ENCODE measurements around the gene TMEM203.

DNA sequence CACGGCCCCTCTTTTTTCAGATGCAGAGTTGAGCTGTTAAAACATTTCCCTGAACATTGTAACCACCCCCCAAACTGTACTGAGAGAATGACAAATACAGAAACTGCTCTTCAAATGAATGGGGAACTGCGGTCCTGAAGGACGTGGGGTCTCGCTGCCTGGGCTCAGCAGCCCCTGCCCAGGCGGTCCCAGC lies 992 bp upstream of the AGPAT2 start:
- PRO-cap, 3 experiments, result no peak in any of the 3 experiments
- RAMPAGE, long total RNA, result no peak

- PRO-cap, 3 experiments, result no peak in any of the 3 experiments
- RAMPAGE, long total RNA, result no peak
Measured at GRCh38 chr9:136692692-136693456, 5.6 kb upstream of the AGPAT2 start.

DNA sequence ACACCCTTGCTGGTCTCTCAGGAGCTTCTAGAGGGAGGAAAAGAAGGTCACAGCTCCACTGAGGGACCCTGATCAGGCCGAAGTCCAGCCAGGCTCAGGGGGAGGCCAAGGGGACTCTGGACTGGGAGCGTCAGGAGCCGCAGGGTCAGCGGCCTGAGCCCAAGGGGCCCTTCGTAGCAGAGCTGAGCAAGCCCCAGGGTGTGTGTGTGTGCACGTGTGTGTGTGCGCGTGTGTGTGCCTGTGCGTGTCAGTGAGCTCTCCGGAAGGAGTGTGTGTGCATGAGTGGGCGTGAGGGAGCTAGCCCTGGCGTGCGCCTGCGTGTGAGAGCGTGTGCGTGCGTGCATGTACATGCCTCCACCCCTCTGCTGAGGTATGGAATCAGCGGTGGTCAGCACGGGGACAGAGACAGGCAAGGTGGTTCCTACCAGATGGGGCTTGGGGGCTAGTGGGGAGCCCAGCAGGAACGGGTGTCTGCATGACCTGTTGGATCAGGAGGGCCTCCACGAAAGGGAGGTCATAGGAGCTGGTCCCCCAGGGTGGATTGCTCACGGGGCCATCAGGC lies 10.0 kb upstream of the AGPAT2 start:
- PRO-cap, 3 experiments, result no peak in any of the 3 experiments
- RAMPAGE, long total RNA, result no peak

DNA sequence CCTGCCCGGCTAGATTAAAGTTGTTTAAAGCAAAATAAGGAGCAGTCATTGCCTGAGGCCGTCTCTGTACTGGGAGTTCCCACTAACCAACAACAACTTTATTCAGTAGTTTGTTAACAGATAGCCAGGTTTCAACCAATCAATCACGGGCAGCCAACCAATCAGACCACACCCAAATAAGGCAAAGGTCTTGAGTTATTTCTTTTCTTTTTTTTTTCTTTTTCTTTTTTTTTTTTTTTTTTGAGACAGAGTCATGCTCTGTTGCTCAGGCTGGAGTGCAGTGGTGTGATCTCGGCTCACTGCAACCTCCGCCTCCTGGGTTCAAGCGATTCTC lies 7.6 kb upstream of the DIPK1B start:
- PRO-cap, 3 experiments, result no peak in any of the 3 experiments
- RAMPAGE, long total RNA, result no peak

DNA sequence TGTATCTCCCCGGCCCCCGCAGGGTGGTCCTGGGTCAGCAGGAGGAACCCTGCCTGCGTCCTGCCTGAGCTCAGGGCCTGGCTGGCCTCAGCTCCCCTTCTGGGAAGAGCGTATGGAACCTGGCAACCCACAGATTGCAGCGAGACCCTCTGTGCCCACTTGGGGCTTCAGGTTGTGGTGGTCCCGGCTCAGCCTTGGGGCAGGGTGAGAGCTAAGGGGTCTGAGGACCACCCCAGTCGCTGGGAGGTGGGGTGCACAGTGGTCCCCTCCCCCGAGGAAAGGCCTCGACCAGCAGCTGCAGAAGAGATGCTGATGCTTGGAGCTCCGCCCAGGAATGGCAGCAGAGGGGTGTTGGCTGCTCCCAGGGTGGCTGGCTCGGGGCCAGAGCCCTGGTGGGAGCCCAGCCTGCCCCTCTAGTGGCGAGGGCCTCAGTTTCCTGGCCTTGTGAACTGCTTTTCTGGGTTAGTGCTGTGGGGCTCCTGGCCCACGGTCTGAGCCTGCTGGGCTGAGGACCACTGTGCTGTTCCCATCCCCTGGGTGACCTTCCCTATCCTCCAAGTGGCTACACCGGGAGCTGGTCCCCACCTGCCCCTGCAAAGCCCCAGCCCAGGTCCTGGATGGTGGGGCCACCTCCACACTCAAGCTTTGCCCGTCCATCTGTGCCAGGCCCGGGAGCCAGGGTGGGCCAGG lies 1.2 kb downstream of the DIPK1B start:
- PRO-cap, 3 experiments, result peak in 1 of 3 experiments; most common minus-strand start position 308 of the sequence (in 1)
- RAMPAGE, long total RNA, result no peak

DNA sequence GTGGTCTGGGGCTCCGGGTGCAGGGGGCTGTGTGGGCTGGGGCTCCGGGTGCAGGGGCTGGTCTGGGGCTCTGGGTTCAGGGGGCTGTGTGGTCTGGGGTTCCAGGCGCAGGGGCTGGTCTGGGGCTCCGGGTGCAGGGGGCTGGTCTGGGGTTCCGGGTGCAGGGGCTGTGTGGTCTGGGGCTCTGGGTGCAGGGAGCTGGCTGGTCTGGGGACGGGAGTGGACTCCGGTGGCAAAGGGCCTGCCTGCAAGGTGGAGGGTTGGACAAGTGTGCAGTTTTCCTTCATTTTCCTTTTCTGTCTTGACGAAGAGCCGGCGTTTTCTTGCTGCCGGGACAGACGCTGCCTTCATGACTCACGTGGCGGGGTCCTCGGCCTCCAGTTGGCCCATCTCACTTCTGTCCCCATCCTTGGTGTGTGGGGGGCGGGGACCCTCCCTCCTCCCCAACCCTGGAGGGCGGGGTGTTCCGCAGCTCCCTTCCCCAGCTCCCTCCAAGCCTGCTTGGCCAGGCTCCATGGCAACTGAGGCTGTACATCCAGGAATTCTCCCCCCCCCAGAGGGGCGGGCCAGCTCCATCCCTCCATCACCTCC lies 7.6 kb downstream of the DIPK1B start:
- PRO-cap, 3 experiments, result no peak in any of the 3 experiments
- RAMPAGE, long total RNA, result no peak

GRCh38 chr9:136802966-136803649 lies 4.6 kb upstream of the RABL6 start:
- PRO-cap, 3 experiments, result no peak in any of the 3 experiments
- RAMPAGE, long total RNA, result no peak

- PRO-cap, 3 experiments, result peak in 3 of 3 experiments; most common minus-strand start chr9:136849161 (in 1)
- RAMPAGE, long total RNA, result no peak
Measured at GRCh38 chr9:136848337-136849317, 582 bp upstream of the PHPT1 start.

DNA sequence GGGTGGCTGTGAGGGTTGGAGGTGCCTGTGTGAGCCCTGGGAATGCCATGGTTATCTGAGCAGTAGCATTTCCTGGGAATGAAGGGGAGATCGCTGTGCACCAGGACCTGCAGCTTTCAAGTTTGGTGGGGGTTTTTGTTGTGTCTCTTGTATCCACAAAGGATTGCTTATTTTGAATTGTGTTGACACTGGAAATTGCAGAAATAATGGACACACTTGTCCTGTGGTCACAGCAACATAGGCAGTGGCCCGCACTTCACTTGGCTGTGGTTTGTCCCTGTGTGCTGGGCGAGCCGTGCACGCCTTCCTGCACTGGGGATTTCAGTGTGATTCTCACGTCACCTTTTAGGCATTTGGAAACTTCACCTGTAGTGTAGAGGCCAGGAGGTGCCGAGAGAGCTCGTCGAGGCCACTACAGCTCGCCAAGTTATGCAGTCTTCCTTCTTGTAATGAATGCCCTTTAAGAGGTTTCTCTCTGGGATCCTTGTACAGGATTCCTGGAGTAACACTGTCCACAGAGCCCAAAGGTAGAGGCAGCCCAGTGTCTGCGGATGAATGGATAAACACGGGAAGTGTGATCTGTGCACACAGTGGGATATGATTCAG lies 14.6 kb downstream of the TRAF2 start:
- PRO-cap, 3 experiments, result no peak in any of the 3 experiments
- RAMPAGE, long total RNA, result no peak

- PRO-cap, 3 experiments, result no peak in any of the 3 experiments
- RAMPAGE, long total RNA, result no peak
Measured at GRCh38 chr9:136919965-136920622, 24.4 kb downstream of the FBXW5 start.

GRCh38 chr9:136925544-136925892 lies 19.0 kb downstream of the FBXW5 start:
- PRO-cap, 3 experiments, result no peak in any of the 3 experiments
- RAMPAGE, long total RNA, result no peak

DNA sequence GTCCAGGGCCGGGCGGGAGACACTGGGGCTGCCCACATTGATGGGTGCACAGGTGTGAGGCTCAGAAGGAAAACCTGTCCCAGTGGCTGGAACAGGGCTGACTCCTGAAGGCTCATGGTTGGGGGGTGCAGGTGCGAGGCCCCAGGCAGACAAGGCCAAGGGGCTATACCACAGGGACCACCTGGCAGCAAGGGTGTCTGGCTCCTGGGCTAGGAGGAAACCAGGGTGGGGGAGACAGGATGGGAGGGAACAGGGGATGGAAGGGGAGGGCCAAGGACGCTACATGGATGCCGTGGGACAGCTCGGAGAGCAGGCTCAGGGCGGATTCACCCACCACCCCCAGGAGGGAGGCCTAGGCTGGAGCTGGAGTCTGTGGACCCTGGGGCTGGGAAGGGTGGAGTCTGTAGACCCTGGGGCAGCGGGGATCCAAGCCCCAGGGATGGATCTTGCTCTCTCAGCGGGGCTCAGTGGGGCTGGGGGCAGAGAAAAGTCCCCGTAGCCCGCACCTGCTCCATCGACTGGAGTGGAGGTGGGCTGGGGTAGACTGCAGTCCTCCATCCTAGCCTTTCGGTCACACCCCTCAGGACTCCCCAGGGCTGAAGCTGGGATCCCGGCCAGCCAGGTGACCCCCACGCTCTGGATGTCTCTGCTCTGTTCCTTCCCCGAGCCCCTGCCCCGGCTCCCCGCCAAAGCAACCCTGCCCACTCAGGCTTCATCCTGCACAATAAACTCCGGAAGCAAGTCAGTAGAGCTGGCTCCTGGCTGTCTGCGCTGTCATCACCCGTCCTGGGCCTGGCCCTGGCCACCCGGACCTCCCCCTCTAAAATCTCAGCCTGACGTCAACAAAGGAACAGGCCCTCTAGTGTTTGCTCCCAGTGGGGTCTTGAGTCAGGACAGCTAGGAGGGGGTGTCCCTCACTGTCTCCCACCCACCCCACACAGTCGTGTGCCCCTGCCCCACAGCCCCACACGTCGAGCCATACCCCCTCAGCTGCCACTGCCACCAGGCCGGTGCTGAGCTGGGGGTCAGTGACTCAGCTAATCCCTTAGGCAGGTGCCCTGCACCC lies 1.5 kb upstream of the LCNL1 start:
- PRO-cap, 3 experiments, result peak in 1 of 3 experiments; most common plus-strand start position 831 of the sequence (in 1); most common minus-strand start position 731 of the sequence (in 1)
- RAMPAGE, long total RNA, result no peak

DNA sequence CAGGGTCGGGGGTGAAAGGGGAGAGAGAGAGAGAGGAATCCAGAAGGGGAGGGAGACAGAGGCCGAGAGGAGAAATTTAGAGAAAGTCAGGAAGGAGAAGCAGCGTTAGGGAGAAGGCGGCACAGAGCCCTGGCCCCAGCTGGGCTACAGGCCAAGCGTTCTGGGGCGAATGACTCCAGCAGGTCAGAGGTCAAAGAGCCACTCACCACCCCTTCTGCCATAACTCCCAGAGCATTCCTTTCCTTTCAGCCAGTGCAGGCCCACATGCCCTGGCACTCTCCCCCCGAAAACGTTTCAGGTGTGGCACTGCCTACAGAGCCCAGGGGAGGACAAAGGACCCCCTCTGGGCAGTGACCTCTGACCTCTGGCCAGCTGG lies 5.0 kb downstream of the ABCA2 start:
- PRO-cap, 3 experiments, result no peak in any of the 3 experiments
- RAMPAGE, long total RNA, result no peak

- PRO-cap, 3 experiments, result peak in 1 of 3 experiments; most common plus-strand start chr9:137025853 (in 1); most common minus-strand start chr9:137025688 (in 1)
- RAMPAGE, long total RNA, result no peak
Measured at GRCh38 chr9:137025225-137026105, 2.6 kb downstream of the ABCA2 start.

GRCh38 chr9:137033875-137034518 lies 2.1 kb upstream of the FUT7 start:
- PRO-cap, 3 experiments, result no peak in any of the 3 experiments
- RAMPAGE, long total RNA, result no peak

DNA sequence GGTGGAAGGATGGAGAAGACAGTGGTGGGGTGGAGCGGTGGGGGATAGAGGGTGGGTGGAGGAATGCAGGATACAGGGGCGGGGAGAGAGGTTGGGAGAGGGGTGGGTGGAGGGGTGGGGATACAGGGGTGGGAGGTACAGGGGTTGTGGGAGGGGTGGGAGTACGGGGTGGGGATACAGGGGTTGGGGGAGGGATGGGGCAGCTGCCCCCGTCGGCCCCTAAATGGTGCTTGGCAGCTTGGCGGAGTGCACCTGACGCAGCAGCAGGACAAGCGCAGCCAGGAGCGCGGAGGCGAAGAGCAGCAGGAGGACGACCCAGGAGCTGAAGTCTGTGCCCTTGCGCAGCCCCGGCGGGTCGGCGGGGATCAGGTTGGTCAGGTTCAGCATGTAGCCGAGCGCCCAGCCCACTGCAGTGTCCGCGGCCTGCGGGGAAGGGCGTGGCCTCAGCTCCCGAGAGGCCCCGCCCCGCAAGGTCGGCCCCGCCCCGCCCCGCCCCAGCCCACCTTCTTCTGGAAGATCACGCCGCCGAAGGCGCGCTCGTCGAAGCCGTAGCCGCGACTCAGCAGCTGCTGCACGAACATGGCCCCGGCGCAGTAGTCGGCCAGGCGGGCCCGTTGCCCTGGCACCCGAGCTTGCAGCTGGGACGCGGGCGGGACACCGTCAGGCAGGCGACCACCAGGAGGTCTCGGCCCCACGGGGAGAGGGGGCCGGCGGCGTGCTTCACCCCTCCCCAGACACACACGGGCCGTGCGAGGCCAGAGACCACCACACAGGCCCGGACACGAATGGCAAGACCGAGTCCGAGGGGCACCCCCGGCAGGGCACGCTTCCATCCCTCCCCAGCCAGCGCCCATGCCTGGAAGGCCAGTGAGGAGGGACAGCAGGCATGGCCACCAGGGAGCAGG lies 2.7 kb upstream of the NPDC1 start:
- PRO-cap, 3 experiments, result peak in 2 of 3 experiments; most common plus-strand start position 507 of the sequence (in 2); most common minus-strand start position 418 of the sequence (in 2)
- RAMPAGE, long total RNA, result no peak

- PRO-cap, 3 experiments, result no peak in any of the 3 experiments
- RAMPAGE, long total RNA, result no peak
Measured at GRCh38 chr9:137115682-137116408, 1.3 kb upstream of the DPP7 start.

GRCh38 chr9:137194778-137195558 lies 5.6 kb downstream of the TPRN start:
- PRO-cap, 3 experiments, result no peak in any of the 3 experiments
- RAMPAGE, long total RNA, result no peak

- PRO-cap, 3 experiments, result no peak in any of the 3 experiments
- RAMPAGE, long total RNA, result no peak
Measured at GRCh38 chr9:137195559-137195955, 5.0 kb downstream of the TPRN start.

DNA sequence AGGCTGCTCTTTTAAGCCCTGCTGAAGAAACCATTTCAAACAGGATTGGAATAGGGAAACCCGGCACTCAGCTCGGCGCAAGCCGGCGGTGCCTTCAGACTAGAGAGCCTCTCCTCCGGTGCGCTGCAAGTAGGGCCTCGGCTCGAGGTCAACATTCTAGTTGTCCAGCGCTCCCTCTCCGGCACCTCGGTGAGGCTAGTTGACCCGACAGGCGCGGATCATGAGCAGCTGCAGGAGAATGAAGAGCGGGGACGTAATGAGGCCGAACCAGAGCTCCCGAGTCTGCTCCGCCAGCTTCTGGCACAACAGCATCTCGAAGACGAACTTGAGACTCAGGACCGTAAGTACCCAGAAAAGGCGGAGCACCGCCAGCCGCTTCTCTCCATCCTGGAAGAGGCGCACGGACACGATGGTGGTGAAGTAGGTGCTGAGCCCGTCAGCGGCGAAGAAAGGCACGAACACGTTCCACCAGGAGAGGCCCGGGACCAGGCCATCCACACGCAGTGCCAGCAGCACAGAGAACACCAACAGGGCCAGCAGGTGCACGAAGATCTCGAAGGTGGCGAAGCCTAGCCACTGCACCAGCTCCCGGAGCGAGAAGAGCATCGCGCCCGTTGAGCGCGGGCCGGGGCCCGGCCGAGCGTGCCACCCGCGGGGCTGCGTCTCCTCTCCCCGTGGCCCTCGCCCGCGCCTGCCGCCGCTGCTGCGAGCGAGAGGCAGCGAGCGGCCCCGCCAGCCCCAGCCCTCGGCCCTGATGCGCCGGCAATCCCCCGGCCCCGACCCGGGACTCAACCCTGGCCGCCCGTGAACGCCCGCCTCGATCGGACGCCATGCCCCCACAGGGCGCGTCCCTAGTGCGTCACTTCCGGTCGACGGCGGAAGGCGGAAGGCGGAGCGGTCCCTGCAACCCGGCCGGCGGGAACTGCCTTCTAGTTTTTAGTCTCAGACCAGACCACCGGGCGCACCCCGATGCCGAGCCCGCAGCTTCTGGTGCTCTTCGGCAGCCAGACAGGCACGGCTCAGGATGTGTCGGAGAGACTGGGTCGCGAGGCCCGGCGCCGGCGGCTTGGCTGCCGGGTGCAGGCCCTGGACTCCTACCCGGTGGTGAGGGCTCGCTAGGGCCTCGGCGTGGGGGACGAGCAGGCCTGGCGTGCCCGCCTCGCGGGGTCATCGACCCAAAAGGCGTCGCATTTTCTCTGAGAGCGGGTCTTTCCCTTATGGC lies at the start of gene TMEM203:
TSS of gene TMEM203 (minus strand) at position 840 of the 1,222 bp plus-strand sequence.
- PRO-cap, 3 experiments, result peak in 3 of 3 experiments; most common plus-strand start position 872 of the sequence (in 2); most common minus-strand start position 840 of the sequence (in 3)
- RAMPAGE, long total RNA, result no peak

Measured in cerebellum (tissue), 5 donors.